Heart right ventricle (tissue), 2 donors: ENCODE measurements around a stretch of chr2.

DNA sequence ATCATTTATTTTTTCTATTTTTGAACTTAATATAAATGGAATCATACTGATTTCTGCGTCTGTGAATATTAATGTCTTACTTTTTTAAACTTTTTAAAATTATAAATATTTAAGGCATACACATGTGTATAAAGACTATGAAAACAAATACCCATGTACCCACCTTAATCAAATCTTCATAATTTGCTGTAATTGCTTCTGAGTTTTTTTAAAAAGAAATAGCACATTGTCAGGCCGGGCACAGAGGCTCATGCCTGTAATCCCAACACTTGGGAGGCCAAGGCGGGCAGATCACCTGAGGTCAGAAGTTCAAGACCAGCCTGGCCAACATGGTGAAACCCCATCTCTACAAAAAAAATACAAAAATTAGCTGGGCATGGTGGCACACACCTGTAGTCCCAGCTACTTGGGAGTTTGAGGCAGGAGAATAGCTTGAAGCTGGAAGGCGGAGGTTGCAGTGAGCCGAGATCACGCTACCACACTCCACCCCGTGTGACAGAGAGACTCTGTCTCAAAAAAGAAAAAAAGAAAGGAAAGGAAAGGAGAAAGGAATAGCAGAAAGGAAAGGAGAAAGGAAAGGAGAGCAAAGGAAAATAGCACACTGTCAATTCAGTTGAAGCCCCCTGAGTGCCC lies 103.3 kb upstream of the FOSL2 start:
- PRO-cap, 2 experiments: no peak in any of the 2 experiments

DNA sequence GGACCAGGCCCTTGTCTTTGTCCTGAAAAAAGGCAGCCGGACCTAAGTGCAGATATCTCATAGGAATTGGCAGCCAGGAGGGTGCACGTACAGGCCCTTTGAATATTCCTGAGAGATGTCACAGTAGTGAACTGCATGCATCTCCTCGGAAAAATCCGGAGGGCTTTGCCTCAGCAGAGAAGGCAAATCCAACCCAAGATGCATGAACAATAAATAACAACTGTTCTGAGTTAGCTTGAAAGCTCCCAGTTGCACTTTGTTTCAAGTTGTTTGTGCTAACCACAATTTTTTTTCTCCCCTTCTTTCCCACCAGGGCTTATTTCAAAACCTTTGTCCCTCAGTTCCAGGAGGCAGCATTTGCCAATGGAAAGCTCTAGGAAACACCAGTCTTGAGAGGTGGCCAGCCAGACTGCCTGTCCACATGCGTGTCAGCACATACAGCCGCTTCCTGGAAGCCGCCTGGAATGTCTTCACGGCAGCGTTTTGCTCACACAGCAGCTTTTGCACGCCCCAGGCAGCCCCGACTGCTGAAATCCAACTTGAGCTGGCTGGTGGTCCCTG lies 54.4 kb upstream of the FOSL2 start:
- PRO-cap, 2 experiments: peak in 1 of 2 experiments; most common plus-strand start position 436 of the sequence (in 1); most common minus-strand start position 269 of the sequence (in 1)

GRCh38 chr2:28346523-28347132 lies 46.0 kb upstream of the FOSL2 start:
- PRO-cap, 2 experiments: no peak in any of the 2 experiments

DNA sequence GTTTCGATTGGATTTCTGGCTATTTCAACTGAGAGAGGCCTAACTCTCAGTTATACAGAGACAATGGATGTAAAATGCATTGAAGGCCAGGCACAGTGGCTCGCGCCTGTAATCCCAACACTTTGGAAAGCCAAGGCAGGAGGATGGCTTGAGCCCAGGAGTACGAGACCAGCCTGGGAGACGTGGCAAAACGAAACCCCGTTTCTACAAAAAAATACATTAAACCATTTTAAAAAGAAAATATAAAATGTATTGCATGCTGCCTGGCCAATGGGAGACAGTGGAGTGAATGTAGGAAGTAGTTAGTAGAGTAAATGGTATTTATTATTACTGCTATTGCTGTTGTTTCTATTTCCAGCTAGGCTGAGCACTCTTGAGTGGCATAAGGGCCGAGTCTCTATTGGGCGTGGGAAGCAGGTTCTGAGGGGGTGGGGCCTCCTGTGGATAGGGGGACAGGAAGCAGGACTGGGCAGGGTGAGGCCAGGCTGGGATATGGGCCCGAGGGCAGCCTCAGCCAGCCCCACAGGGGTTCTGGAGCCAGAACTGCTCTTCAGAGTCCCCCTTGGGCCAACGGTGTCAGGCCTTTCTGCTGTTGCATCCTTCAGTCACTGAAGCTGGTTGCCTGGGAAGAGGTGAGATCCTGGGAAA lies 26.9 kb upstream of the FOSL2 start:
- PRO-cap, 2 experiments: no peak in any of the 2 experiments

DNA sequence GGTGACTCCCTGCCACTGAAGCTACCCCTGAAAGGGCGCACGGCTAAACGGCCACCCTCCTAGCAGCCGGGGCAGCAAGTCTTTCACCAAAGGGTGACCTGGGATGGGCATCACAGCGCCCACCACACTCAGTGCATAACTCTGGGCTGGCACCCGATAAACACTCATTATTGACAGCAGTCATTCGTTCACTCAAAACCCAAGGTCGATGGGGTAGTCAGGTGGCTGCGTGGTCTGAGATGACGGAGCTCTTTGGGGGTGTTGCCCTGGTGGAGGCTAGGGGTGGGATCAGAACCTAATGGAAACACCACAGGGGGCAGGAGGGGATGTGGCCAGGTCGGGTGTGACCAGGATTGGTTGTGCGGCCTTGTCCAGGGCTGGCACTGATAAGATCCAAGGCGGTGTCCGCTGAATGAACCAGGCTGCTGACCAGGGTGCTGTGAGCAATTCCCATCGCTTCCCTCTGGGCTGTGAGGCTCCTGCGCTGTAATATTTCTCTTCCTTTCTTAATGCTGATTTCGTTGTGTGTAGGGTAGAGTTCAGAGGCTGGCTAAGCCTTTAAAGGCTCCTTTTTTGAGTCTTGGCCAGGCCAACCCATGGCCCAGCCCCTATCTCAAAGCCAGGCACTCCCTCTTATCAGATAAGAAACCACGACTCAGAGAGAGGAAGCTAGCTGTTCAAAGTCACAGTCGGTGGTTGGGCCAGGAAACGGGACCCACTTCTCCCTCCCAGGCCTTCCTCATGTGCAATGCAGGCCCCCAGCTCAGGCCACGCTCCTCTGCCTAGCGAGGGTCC lies 26.2 kb upstream of the FOSL2 start:
- PRO-cap, 2 experiments: peak in 2 of 2 experiments; most common plus-strand start position 683 of the sequence (in 1); most common minus-strand start position 465 of the sequence (in 1)

GRCh38 chr2:28390514-28391187 lies 2.0 kb upstream of the FOSL2 start:
- PRO-cap, 2 experiments: peak in 2 of 2 experiments; most common plus-strand start chr2:28390639 (in 1); most common minus-strand start chr2:28391141 (in 2)

GRCh38 chr2:28394891-28395166 lies 2.2 kb downstream of the FOSL2 start:
- PRO-cap, 2 experiments: peak in 1 of 2 experiments; most common plus-strand start chr2:28395114 (in 1)

DNA sequence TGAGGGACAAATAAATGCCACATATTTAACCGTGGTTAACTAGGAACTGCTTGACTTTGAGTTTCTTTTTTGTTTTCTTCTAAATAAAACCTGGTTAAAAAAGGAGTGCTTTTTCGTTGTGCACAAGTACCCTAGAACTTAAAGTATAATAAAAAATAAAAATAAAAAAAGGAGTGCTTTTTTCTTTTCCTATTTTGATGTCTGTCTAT lies 4.3 kb downstream of the FOSL2 start:
- PRO-cap, 2 experiments: no peak in any of the 2 experiments

DNA sequence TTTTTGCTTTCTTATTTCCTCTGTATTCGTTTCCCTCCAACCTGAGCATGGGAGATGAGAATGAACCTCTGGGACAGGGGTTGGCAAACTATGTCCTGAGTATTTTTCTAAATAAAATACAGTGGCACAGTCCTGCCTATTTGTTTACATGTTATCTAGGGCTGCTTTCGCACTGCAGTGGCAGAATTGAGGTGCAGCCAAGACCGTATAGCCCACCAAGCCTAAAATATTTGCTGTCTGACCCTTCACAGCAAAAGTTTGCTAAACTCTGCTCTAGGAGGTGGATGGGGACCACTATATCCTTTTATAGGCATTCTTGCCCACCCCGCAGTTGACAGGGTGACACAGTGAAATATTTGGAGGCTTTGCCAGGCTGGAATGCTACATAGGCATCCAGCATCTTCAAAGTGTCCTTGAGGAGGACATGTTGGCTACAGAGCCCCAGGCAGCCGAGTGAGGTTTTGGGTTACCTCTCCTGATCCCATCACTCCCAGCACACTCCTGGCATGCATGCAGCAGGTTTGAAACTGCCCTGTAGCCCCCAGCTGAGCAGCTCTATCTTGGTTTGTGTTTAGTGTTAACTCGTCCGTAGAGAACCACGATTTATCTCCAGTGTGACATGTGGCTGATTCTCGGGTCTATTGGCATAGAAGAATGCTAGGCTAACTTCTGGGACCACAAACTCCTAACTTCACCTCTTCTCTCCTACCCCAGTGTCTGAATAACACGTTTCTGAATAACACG lies 7.2 kb downstream of the FOSL2 start:
- PRO-cap, 2 experiments: no peak in any of the 2 experiments

- PRO-cap, 2 experiments: no peak in any of the 2 experiments
These were observed 16.4 kb downstream of the FOSL2 start for GRCh38 chr2:28408682-28409870.

DNA sequence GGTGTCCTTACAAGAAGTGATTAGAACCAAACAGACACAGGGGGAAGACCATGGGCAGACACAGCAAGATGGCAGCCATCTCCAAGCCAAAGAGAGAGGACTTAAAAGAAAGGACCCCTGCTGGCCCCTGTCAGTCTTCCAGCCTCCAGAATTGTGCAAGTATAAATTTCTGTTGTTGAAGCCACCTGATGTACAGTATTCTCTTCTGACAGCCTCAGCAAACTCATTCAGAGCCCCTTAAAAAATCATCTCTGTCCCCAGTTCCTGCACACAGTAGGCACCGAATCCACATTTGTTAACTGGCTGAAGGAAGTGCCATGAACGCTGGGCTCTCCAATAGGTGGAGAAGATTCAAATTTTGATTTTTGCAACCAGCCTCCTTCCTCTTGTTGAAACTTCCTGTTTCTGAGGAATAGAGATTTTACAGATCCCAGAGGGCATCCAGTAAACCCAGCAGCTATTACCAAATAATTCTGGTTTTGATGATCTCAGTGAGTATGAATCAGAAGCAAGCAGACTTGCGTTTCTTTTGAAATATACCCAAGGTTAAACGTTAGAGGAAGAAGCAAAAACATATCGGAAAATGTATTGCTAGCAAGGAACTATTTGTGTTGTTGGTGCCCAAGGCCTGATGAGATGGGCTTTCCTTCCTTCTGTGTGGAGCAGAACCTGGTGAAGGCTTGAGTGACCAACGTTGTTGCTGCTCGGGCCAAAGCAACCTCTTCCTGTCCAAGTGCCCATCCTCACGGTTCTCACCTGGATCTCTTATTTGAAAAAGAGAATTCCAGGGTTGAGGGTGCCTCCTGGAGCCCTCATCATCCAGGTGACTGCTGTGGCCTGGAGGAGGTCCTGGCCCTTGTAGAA lies 47.7 kb upstream of the PLB1 start:
- PRO-cap, 2 experiments: no peak in any of the 2 experiments

DNA sequence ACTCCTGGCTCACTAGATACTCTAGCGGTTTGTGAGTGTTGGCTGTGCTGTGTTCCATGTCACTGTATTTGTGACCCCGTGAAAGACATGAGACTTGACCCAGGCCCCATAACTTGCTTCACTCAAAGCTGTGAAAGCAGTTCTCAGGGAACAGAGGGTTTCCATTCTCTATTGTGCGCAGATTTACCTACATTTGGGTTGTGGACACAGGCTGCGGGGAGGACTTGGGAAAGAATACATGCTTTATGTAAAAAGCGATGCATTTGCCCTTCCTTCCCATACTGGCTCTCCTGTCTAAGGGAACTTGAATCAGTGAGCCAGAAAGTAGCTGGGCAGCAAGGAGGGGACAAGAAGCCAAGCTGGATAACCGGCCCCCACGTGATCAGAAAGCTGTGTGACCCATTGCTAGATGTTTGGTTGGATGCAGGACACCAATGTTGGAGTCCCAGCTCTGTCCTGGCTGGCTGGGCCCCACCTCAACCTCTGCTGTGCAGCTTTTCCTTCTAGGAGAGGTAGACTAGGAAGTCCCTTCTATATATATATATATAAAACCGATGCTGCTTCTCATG lies 52.3 kb downstream of the PLB1 start:
- PRO-cap, 2 experiments: no peak in any of the 2 experiments

GRCh38 chr2:28750455-28751372 lies 916 bp upstream of the PPP1CB start:
- PRO-cap, 2 experiments: peak in 2 of 2 experiments; most common plus-strand start chr2:28750770 (in 1); most common minus-strand start chr2:28750957 (in 1)

GRCh38 chr2:28927691-28928228 lies 33.3 kb downstream of the WDR43 start:
- PRO-cap, 2 experiments: no peak in any of the 2 experiments

GRCh38 chr2:28949529-28950282 lies 31.4 kb upstream of the TOGARAM2 start:
- PRO-cap, 2 experiments: no peak in any of the 2 experiments

GRCh38 chr2:28991199-28991524 lies 10.1 kb downstream of the TOGARAM2 start:
- PRO-cap, 2 experiments: no peak in any of the 2 experiments

- PRO-cap, 2 experiments: no peak in any of the 2 experiments
These were observed 16.1 kb downstream of the TOGARAM2 start for GRCh38 chr2:28997121-28997609.

- PRO-cap, 2 experiments: no peak in any of the 2 experiments
These were observed 35.5 kb downstream of the TOGARAM2 start for GRCh38 chr2:29016495-29017027.

DNA sequence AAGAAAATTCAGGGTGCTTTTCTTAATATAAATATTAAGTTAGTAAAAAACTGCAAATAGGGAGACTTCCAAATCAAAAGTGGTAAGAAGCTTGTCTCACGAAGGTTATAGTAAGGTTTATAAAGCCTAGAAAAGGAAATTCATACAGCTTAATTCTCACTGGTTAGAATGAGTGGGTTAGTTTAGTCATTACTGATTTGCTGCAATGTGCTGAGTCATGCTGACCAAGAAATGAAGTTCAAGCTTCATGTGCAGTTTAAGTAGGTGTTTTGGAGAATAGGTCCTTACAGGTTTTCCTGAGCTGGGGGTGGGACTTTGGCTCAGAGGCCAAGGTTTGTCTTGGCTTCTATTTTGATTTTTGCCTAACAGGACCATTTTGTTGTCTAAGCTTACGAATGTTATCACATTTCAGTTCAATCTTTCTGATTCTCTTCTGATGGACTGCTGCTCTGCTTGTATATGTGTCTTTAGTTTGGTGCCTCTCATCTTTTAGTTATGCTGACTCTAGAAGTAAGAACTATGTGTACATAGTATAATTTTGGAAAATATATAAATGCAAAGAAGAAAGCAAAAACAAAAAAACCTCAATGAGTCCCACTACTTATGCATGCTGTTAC lies 15.1 kb downstream of the CLIP4 start:
- PRO-cap, 2 experiments: no peak in any of the 2 experiments

- PRO-cap, 2 experiments: no peak in any of the 2 experiments
These were observed 19.3 kb upstream of the ALK start for GRCh38 chr2:29940729-29941111.